ENCODE results near the genes ANKRD40 and SPAG9.

DNA sequence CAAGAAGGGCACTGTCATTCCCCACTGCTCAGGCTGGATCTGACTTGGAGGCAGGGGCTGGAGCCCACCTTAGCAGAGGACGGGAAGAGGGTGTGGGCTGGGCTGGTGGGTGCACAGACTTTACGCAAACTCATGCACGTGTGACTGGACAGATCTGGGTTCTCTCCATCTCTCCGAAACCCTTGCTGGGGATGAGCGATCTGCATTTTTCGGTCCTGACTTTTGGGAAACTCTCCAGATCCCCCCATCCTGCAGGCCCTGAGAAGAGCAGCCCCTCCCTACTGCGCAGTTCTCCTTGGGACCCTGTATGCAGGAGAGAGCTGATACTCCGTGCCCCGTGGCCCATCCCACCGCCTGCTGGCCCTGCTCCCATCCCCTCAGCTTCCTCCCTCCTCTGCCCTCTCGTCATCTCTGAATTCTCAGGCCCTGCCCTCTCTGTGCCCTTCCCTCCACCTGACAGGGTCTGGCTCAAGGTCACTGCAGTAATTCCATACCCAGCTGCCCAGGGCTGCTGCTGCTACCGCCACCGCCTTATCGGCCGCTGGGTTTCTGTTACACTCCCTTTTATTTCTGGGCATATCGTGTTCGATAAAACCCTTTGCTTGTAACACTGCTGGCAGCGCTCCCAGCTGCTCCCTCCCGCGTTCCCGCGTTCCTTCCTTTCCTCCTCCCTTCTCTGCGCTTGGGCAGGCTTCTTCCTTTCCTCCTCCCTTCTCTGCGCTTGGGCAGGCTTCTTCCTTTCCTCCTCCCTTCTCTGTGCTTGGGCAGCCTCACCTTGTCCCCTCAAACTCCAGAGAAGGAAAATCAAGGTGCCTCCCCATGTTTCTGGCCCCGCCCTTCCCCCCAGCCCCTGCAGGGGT lies 1.1 kb downstream of the EPN3 start:
- RRBS = no CpG with 5 or more reads among the region's 25 CpGs

- RRBS = no CpG with 5 or more reads among the region's 13 CpGs
Measured at GRCh38 chr17:50690565-50691329, 17.0 kb downstream of the ANKRD40 start.

GRCh38 chr17:50707090-50708399 lies at the start of gene ANKRD40:
ANKRD40 (minus strand) TSS chr17:50707914.
- RRBS = 3% methylated on average over 37 of the region's 86 CpGs

DNA sequence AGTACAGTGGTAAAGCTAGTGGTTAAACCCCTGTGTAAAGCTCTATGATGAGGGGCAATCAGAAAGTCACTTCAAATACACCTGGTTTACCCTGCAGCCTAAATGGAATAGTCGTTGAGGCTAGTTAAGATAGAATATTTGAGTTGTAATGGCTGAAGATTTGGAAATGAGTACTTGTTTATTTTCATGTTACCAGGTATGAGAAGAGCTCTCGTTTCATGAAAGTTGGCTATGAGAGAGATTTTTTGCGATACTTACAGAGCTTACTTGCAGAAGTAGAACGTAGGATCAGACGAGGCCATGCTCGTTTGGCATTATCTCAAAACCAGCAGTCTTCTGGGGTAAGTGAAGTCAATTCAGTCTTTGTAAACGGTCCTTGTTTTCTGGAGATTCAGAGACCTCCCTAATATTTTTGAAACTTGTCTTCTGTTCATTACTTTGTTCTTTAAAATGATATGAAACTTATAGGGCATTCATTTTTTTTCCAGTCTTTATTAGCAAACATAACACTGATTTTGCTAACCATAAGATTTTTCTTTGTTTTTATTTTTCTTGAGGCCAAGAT lies 21.6 kb downstream of the LUC7L3 start:
- RRBS = no CpG with 5 or more reads among the region's 7 CpGs

DNA sequence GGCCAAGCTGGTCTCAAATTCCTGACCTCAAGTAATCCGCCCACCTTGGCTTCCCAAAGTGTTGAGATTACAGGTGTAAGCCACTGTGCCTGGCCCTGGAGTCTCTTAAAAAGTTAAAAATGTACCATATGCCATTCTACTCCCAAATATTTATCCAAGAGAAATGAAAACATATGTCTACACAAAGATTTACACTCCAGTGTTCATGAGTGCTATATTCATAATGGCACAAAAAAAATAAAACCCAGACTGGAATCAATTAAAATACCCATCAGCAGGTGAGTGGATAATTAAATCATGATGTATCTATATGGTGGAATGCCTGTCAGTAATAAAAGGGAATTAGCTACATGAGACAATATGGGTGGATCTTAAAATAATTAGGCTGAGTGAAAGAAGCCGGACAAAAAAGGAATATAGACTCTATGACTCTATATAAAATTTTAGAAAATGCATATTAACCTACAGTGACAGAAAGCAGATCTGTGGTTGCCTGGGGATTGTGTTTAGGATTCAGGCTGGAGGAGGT lies 23.2 kb downstream of the LUC7L3 start:
- RRBS = no CpG with 5 or more reads among the region's 2 CpGs

GRCh38 chr17:50766133-50767321 lies 791 bp downstream of the ANKRD40CL start:
- RRBS = no CpG with 5 or more reads among the region's 17 CpGs

- RRBS = no CpG with 5 or more reads among the region's 9 CpGs
Measured at GRCh38 chr17:50807391-50807998, 27.9 kb upstream of the WFIKKN2 start.

DNA sequence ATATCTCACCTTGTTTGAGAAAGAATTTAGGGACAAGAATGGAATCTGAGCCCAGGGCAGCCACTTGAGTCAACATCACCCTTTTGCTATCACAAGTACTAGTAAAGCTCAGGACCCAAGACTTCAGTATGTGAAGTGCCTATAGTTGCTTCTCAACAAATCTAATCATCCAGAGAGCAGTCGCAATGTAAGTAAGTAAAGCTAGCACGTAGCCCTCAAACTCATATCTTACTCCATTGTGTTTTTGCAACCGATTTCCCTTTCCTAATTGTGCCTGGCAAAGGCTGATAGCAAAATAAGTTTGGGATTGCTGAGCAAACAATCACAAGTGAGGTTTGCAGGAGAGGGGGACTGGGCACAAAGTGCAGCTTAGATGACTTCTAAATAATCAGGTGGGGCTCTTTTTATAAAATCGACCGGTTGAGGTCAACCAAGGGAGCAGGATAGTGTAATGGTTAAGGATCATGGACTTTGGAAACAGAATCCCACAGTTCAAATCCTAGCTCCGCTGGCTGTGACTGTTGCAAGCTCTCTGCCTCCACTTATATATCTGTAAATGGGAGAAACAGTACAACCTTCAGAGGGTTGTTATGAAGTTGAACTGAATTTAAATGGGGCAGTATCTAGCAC lies 13.0 kb downstream of the TOB1 start:
- RRBS = no CpG with 5 or more reads among the region's 6 CpGs

- RRBS = no CpG with 5 or more reads among the region's 8 CpGs
Measured at GRCh38 chr17:50860804-50861698, 5.1 kb downstream of the TOB1 start.

- RRBS = no CpG with 5 or more reads among the region's 3 CpGs
Measured at GRCh38 chr17:50889518-50890122, 23.5 kb upstream of the TOB1 start.

DNA sequence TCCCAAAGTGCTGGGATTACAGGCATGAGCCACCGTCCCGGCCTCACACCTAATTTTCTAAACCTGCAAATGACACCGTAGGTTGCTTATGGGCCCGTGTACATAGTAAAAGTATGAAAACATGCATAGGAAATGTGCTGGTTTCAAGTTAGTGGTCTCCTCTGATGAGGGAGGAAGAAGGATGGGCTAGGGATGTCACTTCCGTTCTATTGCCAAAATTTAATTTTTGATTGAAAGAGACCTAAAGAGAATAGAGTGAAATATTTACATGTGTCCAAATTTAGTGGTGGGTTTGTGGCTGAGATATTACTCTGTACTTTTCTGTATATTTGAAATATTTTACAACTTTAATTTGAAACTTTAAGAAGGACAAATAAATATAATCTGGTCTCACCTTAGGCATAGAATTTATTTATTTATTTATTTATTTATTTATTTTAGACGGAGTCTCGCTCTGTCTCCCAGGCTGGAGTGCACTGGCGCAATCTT lies 47.8 kb upstream of the TOB1 start:
- RRBS = no CpG with 5 or more reads among the region's 8 CpGs

- RRBS = 1% methylated on average over 4 of the region's 25 CpGs
Measured at GRCh38 chr17:50919385-50920278, 53.5 kb upstream of the TOB1 start.

- RRBS = no CpG with 5 or more reads among the region's 11 CpGs
Measured at GRCh38 chr17:50955731-50956347, 89.7 kb upstream of the TOB1 start.

GRCh38 chr17:51091707-51092167 lies 28.9 kb downstream of the SPAG9 start:
- RRBS = no CpG with 5 or more reads among the region's 2 CpGs

DNA sequence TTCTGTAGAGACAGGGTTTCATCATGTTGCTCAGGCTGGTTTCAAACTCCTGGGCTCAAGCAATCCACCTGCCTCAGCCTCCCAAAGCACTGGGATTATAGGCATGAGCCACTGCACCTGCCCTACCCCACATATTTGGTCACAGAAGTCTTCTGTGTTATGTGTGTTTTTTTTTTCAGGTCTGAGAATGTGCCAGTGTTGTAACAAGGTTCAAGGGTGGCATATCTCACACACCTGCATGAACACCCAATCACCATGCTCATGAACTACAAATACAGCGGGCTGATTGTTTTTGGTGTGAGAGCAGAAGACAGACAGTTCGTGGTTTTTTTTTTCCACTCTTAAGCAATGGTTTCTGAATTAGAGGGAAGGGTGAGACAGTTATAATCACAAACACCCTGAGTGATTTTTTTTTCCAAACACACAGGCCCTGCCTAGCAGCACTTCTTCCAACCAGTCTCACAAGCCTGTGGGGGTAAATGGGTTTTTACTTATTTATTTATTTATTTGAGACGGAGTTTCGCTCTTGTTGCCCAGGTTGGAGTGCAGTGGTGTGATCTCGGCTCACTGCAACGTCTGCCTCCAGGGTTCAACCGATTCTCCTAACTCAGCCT lies 22.6 kb downstream of the SPAG9 start:
- RRBS = no CpG with 5 or more reads among the region's 7 CpGs

DNA sequence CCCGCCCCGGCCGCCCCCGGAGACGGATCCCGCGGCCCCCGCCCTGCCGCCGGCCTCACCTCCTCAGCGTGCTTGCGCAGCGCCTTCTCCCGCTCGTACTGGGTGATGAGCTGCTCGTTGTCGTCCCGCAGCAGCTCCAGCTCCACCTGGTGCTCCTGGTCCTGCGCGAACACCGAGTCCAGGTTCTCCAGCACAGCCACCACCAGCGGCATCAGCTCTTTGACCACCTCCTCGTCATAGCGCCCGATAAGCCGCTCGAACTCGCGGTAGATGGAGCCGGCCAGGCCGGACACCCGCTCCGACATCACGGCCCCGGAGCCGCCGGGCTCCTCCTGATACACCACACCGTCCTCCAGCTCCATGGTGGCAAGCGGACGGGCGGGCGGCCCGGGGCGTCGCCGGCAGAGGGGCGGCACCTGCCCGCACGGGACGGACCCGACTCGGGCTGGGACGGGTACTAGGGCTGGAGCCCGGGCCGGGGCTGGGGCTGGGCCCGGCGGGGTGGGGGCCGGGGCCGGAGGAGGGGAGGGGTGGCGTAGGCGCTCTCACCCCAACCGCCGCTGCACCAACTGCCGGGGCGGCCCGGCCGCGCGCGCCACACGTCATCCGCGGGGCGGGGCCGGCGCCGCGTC lies at the start of gene SPAG9:
Gene SPAG9 (minus strand): TSS at position 574 of the 632 bp plus-strand sequence.
- RRBS = 5% methylated on average over 34 of the region's 78 CpGs

DNA sequence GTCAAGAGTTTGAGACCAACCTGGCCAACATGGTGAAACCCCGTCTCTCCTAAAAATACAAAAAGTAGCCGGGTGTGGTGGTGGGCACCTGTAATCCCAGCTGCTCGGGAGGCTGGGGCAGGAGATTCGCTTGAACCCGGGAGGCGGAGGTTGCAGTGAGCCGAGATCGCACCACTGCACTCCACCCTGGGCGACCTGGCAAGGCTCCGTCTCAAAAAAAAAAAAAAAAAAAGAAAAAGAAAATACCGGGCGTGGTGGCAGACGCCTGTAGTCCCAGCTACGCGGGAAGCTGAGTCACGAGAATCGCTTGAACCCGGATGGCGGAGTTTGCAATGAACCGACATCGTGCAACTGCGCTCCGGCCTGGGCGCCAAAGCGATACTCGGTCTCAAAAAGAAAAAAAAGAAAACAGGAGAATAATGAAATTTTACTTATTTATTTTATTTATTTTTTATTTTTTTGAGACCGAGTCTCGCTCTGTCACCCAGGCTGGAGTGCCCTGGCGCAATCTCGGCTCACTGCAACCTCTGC lies 1.5 kb upstream of the NME1 start:
- RRBS = no CpG with 5 or more reads among the region's 30 CpGs

- RRBS = 0% methylated on average over 3 of the region's 36 CpGs
Measured at GRCh38 chr17:51164920-51166111, 895 bp upstream of the NME2 start.

DNA sequence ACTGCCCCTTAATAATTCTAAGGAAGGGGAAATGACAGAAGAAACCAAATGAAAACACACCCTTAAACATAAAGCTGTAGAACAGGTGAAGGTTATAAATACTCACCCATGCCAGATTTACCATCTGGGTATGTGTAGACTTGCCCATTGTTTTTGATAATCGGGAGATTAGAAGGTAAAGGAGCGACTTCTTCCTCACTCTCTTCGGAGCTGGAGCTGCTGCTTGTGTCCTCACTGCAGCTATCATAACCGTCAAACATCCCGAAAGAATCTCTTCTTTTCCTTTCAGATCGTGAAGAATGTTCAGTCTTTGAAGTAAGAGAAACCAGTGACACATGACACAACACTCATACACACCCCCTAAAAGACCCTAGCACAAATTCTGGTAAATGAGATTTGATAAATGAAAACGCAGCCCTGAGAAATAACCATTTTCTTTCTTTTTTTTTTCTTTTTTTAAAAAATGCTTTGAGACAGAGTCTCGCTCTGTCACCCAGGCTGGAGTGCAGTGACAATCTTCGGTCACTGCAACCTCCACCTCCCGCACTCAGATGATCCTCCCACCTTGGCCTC lies 34.9 kb downstream of the MBTD1 start:
- RRBS = no CpG with 5 or more reads among the region's 10 CpGs

GRCh38 chr17:51258624-51259071 lies 1.2 kb downstream of the MBTD1 start:
- RRBS = no CpG with 5 or more reads among the region's 4 CpGs